Right cardiac atrium (tissue), 1 donor: ENCODE measurements around the gene PLRG1.

GRCh38 chr4:152411311-152412069 lies 124.4 kb downstream of the FBXW7 start:
- PRO-cap, result no peak

DNA sequence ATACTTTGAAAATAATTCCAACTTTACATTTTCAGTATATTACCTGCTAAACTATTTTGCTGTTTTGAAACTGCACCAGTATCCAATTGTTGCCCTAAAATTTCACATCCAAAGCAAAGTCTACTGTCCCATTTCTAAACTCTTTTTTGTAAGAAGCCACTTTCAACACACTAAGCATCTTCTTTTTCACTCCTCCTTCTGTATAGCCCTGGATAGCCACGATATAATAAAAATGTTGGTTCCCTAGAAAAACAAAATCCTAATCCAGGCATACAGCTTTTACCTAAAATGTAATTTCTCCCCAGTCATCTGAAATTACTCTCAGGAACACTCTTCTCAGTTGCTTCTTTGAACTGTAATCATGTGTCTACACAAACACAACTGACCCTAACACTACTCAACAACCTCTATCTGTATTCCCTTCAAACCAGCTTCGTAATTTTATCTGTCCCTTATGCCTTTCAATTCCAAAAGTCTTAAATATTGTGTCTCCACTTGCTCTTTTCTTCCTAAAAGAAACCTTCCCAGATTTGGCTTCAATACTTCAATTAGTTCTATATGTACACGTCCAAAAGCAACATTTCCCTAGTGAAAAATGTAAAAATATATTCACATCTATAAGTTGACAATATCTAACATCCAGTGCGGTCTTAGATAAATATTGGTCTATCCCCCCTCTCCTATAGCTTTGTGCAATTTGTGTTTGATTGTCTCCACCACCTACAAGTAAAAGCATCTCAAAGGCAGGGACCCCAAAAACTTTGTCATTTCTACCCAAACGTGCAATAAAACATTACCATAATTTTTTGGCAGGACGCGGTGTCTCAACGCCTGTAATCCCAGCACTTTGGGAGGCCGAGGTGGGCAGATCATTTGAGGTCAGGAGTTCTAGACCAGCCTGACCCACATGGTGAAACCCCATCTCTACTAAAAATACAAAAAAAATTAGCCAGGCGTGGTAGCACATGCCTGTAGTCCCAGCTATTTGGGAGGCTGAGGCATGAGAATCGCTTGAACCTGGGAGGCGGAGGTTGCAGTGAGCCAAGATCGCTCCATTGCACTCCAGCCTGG lies 3.5 kb downstream of the FBXW7 start:
- PRO-cap, result no peak

DNA sequence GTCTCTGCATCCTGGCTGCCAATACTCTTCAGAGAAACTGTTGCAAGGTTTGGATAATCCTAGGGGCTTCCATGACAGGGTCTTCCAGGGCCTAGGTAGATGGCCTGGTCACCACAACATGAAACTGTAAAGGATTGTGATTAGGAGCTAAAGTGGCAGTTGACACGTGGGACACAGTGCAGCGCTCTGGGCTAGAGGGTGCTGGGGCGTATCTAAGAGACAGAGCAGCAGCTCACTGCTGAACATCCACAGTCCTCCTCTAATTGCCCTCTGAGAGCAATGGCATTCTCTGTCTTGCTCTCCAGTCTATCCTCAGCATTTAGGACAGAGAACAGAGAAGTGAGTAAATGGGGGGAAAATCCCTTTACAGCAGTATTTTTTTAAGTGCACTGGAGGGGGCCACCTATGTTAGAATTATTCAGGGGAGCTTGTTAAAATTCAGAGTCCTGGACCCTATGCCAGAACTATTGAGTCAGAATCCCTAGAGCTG lies 4.1 kb upstream of the TMEM154 start:
- PRO-cap, result no peak

DNA sequence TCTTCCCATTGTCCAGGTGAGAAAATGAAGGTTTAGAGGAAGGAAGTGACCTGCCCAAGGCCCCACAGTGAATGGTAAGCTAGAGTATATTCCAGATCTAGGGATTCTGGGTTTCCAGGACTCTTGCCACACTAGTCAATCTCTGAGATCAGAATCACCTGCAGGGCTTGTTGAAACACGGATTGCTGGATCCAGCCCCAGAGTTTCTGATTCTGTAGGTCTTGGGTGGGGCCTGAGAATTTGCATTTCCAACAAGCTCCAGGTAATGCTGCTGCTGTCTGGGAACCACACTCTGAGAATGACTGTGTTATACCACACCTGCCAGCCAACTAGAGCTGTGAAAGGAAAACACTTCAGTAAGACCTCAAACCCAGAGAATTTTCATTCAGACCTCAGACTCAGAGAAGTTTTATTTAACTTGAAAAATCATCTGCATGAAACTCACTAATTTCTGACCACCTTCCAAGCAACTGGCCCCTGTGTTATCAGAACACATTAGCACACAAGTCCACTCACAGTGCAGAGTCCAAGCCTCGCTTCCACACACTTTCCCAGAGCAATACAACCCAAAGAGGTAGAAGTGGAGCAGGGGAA lies 17.9 kb upstream of the TMEM154 start:
- PRO-cap, result no peak

DNA sequence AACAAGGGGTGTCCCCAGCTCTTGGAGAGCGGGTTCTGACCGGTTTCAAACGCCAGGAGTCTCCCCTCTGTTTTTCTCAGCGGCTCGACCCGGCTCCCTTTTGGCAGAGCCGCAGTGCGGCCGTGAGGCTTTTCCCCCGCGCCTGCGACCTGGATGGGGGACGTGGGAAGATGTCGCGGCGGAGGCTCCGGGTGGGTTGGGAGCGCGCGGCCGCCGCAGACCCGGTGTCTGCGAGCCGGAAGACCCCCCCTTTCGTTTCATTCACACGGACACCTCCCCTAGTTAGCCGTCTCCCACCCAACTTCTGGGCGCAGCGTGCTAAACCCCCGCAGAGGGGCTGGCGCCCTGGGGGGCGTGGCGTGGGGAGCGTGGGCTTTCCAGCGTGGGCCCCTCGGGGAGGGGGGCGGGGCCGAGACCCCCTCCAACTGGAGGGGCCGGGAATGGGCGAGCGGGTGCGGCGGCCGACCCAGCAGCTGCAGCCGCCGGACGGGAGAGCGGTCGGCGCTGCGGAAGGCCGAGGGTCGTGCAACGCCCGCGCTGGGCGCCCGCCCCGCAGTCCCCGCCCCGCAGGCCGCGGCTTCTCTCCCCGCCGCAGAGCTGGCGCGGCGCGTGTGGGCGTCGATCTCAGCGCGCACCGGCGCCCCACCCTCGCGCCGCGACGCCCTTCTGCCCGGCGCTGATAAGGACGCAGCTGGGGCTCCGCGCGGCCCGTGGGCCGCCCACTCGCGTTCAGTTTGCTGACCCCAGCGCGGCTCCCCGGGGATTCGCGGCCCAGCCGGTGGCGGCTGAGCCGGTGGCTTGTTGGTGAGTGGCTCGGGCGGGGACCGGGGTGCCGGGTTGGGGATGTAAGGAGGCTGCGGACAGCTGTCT lies 1.2 kb downstream of the FHDC1 start:
- PRO-cap, result no peak

DNA sequence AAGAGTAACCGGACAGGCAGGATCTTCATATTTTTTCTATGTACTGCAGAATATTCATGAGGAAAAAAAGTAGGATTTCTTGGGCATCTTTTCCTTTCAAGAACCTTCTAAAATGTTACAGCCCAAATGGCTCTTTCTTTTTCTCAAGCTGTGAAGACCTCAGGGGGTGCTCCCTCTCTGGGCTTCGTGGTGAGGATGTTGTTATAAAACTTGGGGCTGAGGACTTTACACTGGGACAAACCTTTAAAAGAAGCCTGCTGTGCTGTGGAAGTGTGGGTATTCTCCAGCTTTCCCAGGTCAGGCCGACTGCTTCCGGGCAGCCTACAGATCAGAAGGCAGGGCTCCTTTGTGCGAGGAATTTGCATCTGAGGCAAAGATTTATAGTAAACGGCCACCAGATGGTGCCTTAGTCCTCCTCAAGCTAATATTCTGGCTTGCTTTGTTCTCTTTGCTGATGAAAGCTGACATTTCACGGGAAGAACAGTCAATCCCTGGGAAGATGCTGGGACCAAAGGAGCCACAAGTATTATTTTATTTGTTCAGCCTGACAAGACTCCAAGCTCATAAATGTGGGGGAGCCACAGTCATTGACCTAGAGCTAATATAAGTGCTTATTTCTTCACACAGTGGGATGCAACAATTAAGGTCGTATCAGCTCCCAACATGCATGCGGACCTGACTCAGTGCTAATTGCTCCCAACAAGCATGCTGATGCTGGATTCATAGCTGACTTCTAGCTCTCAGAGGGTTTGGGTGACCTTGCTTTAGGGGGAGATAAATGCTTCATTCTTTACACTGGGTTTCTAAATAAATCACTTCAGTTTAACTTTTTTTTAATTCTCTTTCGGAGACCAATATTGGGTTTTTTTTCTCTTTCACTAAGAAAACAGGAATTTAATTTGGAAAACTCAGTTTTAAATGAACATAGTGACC lies 120.8 kb upstream of the TRIM2 start:
- PRO-cap, result no peak

DNA sequence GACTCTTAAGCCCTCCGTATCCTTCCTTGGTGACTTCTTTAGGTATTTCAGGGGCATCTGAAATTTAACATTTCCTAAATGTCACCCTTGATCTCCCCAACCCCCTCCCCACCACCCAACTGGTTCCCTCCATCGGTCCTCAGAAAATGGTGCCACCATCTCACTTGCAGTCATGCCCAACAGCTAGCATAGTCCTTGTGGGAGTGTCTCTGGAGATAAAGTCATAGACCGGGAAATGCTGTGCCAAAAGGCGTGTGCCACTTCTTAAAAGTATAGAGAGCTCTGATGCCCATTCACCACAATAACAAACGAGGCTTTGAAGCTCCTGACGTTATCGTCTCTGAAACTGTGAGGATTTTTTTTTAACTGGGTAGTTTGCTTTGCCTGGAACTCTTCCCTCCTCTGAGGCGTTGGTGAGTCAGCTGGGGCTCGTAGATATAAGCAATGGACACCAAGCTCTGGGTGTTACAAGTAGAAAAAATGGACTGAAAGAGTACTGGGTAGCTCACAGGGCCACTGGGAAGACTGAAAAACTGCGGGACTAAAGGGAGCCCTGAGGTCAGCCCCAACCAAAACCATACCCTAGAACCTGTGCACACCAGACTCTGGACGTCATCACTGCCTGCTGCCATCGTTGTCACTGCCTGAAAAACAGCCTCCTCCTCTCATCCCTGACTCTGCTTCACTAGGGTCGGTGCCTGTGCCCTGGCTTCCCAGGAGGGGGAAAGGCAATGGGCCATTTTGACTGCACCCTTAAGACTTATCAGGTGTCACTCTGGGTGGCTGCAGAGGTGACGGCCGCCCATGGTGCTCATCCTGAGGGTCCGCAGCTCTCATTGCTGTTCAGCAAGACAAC lies 89.4 kb upstream of the TRIM2 start:
- PRO-cap, result no peak

DNA sequence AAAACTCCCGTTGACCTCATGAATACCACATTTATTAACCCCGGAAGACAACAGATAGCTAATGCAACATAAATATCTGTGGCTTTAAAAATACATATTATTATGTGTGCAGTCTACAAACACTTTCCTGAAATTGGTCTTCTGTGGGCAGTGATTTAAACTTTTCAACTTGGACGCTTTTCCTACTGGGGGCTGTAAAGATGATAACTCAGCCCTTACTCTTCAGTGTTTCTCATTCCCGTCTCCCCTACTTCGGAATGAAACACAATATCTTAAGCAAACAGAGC lies 252 bp upstream of the TRIM2 start:
- PRO-cap, result bidirectional peak, plus-strand start outside the sequence, minus-strand start at position 235 of the sequence

DNA sequence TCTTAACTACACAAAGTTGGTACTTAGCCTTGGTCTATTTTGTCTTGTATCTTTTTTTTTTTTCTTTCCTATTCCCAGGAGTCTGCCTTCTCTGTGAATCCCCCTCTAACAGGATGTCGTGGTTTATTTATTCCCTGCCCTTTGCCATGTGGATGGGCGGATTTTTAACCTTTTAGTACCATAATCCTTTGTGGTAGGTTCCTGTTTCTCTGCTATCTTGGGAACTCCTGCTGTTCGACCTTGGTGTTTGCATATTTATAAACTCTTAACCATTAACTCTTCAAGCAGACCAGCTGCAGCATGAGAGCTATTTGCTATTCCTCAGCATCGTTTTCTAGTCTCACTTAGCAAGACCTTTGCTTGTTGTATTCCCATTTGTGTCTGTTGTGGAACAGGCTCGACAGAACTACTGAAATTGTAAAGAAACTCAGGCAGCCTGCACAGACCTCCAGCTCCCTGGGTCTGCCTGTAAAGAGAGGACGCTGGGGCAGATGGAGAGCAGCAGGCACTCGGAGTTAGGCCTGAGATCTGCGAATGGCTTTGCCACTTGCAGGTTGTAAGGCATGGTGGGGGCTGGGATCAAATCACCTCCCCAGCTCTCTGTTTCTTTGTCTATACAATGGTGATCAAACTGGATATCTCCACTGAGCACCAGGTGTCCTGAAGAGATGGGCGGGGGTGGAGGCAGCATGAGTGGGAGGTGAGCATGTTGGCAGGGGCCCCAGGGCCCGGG lies 38.2 kb downstream of the TRIM2 start:
- PRO-cap, result no peak

- PRO-cap, result no peak
Observed at GRCh38 chr4:153471387-153472394, 5.5 kb downstream of the TMEM131L start.

DNA sequence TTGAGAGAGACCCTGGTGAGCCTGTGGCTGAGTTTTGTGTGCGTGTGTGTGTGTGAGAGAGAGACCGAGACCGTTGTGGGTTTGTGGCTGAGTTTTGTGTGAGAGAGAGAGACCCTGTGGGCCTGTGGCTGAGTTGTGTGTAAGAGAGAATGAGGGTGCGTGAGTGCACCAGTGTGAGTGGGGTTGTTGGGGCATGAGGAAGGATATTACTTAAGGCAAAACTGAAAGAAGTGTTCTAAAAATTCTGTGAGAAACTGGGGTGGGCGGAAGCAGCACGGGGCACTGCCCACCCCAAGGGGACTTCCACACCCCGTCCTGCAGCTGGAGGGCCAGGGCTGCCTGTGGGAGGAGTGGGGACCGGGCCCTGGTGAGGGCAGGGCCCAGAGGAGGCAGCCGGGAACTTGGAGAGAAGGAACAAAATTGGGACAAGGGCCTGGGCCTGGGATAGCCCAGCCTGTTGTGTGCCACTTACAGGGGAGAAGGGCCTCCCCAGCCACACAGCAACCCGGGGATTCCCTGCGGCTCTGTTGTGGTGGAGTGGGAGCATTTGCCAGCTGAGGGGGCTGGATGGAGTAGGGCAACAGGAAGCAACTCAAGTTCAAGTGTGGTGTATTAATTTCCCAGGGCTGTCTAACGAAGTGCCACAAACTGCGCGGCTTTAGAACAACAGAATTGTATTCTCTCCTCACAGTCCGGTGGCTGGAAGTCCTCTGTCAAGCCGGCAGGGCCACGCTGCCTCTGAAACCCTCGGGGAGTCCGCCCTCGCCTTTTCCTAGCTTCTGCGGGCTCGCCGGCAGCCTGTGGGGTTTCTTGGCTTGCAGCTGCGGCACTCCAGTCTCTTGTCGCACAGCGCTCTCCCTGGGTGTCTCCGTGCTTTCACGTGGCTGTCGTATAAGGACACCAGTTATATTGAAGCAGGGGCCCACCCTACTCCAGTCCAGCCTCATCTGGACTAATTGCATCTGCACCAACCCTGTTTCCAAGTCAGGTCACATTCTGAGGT lies 22.2 kb downstream of the TMEM131L start:
- PRO-cap, result no peak

- PRO-cap, result no peak
Observed at GRCh38 chr4:153507333-153507939, 41.3 kb downstream of the TMEM131L start.

DNA sequence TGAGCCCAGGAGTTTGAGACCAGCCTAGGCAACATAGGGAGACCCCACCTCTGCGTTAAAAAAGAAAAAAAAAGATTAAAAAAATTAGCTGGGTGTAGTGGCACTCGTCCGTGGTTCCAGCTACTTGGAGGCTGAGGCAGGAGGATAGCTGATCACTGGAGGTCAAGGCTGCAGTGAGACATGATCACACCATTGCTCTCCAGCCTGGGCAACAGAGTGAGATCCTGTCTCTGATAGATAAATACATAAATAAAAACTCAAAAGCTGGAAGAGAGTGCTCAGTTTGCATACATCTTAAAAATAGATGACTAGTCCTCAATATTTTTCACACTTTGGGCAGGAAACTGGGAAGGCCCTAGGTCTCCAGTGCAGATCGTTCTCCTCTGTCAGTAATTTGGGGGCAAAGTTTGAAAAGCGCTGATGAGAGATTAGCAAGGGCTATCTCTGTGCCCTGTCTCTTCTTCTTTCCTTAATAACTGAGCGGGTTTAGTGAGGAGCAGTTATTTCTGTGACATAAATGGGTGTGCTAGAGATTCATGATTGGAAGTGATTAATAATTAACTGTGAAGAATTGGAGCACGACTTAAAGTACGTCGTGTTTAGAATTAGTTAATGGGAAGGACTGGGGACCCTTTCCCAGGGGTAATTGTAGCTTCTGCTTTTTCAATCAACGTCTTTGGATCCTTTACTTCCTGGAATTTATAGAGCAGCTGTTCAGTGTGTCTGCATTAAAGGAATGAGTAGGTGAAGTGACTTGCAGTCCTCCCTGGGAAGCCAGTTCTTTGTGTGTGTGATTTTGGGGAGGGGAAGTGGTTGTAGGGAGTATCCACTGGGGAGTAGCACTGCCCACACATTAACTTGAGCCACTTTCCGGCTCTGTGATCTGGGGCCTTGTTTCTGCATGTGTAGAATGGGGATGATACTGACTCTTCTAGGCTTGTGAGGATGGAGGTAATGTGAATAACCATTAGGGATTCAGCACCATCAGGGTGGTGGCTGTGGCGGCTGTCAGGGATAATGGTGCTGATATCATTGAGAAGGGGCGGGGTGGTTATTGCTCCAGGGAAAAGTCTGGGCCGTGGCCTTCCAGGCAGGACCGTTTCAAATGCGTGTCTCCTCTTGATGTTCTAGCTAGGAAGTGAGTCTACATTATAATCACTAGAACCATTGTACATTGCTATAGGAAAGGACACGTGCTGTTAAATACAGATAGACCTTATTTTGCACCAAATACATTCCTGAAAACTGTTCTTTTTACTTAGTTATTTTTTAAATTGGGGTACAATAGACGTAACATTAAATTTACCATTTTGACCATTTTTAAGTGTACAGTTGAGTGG lies 54.5 kb downstream of the TMEM131L start:
- PRO-cap, result no peak

GRCh38 chr4:153527479-153528253 lies 61.5 kb downstream of the TMEM131L start:
- PRO-cap, result no peak

DNA sequence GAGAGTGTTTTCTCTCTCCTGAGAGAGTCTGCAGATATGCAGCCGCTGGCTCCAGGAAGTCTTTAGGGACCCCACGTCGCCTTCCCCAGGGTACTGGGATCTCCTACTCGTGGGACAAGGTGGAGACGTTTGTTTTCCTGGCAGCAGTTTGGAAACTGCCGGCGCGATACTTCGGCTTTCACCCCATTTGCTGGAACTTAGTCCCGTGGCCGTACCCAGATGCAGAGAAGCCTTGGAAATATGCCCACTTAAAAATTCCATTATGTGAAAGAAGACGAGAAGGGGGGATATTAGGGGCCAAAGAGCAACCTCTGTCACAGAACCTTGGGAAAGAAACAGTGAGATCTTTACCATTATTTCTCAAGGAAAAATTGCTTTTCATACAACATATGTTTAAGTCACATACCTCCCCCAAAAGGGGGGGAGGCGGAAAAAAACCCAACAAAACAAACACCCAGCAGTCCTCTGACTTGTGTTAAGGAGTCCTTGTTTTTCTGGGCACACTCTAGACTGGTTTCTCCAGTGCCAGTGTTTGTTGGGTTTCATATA lies 72.7 kb downstream of the TMEM131L start:
- PRO-cap, result no peak

DNA sequence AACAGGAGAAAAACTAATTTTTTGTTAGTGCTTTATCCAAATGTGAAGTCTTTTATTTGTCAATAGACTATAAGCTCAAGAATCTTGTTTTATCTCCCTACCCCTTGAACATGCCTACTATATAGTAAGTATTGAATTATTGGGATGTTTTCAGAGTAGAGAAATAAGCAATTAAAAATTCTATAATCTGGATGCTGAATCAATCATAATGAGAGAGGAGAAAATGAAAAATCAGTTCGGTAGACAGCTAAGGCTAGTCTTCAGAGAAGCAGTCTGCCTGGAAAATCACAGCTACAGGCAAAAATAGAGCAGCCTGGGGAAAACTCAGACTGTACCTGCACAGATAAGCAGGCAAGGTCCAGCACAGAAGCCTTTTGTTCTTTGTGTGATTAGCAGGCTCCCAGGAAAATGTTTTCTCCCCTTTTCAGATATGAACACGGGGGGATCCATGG lies 24.3 kb downstream of the TLR2 start:
- PRO-cap, result no peak

DNA sequence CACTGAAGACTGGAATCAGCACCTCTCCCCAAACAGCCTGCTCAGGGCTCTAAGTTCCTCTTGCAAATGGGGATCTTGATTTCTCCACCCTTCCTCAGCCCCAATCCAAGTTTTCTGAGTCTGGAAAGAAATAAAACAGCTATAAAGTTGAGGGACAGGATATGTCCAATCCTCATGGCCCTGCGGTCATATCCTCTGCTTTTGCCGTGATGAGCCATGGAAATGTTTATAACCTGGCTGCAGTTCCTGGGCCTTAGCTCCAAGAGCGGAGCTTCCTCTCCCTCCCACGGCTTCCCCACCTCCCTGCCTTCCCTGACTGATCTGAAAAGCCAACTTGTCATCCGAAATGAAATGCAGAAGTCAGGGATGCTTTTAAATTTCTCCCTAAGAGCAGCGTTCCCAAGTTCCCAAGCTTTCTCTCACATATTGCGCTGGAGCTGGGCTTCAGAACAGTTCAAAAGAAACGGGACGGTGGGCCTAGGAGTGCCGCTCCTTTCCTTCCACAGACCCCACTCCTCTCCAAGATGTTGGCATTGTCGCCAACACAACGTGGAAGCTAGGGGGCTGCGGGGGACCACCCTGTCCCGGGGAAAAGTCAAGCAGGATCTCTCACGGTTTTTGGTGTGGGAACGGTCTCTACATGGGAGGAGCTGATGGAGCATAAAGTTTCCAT lies 221.6 kb upstream of the SFRP2 start:
- PRO-cap, result no peak

DNA sequence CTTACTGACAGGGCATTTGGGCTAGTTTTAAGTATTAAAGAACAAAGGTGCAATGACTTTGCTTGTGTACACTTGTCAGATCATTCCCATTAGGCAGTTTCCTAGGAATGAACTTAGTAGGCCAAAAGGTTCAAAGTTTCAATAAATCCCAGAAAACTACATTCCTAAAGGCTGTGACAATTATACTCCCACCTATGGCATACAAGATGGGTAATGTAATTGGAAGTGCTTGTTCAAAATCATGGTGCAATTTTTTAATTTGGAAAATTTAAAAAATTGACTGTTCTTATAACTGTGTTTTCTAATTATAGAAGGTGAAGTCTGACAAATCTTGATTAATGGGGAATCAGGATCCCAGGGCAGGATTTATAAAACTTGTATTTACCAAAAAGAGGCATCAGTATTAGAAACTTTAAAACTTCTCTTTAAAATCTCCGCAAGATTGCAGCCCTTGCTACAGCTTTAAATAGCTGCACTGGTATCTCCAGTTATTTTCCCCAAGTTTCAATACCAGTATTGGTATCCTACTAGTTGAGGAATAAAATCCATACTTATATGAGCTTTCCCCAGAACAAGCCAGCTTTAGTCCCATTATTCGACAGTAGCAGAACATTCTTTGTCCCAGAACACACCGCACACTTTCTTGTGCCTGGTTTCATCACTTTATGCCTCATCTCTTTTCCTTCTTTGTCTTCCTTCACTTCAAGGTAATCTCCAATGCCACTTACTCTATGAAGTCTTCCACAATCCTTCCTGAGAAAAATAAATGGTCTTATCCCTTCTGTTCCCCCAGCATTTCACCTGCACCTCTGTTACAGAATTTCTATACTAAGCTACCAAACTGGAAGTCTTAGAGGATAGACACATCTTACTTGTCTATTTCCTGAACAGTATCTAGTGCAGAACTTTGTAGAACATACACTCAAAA lies 14.6 kb downstream of the PLRG1 start:
- PRO-cap, result no peak

GRCh38 chr4:154550261-154550690 lies at the start of gene PLRG1:
TSS of gene PLRG1 (minus strand) at chr4:154550400.
- PRO-cap, result bidirectional peak, plus-strand start at chr4:154550523, minus-strand start at chr4:154550421

GRCh38 chr4:154550691-154550940 lies 416 bp upstream of the PLRG1 start:
- PRO-cap, result no peak